ENCODE measurements around the gene IL20RB.

- PRO-cap, 2 experiments = no peak in any of the 2 experiments
Measured at GRCh38 chr3:134487236-134487972, 1.5 kb downstream of the CEP63 start.

DNA sequence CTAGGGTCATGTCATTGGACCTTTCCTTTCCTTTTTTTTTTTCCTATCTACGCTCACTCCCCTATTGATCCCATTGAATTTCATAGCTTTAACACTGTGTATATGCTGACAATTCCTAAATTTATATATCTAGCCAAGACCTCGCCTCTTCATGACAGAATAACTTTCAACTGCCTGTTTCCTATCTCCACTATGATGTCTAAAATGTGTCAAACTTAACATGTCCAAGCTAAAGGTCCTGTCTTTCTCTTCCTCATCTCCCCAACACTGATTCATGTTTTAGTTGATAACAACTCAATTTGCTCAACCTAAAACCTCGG, 49.6 kb downstream of the CEP63 start:
- PRO-cap, 2 experiments = no peak in any of the 2 experiments

DNA sequence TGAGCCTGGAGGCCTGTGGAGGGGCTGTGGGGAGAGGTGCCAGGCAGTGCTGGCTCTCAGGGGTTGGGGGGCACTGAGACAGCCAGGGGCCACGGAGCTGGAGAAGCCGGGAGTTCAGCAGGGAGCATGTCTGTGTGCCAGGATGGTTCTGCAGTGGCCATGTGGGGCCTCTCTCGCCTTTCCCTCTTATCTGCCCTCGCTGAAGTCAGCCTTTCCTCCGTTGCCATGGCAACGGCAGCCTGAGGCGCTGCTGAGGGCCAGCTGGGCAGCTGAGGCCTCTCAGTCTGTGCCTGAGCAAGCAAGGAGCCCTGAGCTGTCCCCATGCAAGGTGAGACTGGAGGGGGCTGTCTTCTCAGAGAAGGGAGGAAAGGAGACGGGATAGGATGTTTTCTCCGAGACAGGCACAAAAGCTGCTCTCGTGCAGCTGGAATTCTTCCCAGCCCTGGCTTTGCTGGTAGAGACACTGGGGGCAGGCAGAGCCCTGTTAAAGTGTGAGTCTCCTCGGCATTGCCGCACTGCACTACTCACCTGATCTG, 48.7 kb downstream of the KY start:
- PRO-cap, 2 experiments = no peak in any of the 2 experiments

GRCh38 chr3:134613266-134613609, 37.6 kb downstream of the KY start:
- PRO-cap, 2 experiments = no peak in any of the 2 experiments

DNA sequence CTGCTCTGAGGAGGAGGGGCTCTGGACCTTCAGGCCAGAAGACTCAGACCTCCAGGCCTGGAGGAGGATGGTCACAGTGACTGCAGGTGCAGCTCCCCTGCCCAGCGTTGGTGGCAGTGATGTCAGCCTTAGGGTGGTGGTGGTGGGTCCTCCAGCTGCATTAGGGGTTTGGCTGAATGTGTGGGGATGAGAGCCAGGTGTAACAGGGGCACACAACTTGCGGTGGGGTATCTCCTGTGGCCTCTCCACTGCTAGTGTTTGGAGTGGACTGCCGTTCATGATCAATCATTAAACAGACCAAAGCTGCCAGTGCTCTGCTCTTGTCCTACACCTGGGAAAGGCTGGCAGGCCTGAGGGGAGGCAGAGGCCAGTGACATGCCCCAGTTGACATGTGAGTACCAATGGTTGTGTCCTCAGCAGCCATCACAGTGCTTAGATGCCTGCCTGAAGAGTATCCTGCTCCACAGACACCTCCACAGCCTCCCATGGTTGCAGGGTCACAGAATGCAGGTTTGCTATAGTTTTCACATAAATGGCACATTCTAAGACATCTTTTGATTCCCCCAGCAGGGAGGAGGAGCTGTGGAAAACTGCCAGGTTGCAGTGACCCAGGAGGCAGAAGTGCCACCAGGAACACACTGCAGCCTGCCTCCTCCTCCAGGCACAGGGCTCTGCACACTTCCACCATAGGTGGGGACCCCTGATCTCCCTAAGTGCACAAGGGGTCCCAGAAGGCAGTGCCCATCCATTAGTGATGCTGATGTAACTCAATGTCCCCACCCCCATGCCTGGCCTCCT, 348.4 kb downstream of the EPHB1 start:
- PRO-cap, 2 experiments = no peak in any of the 2 experiments

DNA sequence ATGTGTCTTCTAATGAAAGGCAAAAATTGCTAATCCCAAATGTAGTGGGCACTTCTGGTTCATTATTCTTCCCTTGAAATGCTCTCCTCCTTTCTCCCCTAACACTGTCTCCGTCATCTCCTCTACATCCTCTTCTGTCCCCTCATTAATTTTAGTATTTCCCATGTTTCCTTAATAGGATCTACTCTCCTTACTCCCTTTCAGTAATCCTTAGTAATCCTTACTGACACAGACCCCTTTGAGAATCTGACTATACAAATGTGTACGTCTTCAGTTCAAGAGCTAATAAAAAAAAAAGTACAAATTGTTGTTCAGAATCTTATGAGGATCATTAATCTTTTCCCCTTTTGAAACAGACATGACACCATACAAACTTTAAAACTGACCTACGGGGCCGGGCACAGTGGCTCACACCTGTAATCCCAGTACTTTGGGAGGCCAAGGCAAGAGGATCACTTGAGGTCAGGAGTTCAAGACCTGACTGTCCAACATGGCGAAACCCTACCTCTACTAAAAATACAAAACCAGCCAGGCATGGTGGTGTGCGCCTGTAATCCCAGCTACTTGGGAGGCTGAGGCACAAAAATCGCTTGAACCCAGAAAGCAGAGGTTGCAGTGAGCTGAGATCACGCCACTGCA, 23.5 kb downstream of the MSL2 start:
- PRO-cap, 2 experiments = no peak in any of the 2 experiments

DNA sequence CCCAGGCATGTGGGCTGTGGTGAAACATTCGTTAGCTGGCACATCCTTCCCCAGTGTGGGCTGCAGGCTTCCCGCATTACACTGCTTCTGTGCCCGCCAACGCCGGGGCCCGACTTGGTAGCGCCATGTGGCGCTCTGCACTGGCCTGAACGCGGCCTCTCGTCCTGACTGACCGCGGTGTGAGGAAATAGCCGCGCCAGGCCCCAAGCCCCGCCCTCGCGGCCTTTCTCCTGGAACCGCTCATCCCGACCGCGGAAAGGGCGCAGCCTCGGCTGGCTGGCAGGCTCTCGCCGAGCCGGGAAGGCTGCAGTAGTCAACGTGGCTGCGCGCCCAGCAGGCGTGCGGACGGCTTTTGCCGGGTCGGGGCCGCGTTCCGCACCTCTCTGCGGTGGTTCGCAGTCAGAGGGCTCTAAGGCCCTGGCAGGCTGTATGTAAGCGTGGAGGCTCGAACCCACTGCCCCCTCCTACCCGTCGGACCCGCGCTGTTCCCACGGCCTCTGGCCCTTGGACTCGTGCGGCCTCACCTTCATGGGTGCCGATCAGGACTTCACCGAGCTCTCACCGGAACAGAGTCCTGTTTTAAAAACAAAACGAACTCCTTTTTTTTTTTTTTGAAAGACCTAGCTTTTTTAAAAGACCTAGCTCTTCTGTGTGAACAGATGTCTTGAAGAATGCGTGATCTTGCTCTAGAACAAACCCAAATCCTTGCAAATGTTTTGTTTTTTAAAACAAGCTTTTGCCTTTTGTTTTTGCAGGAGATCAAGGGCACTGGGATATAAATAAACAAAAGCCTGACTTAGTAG, 751 bp upstream of the MSL2 start:
- PRO-cap, 2 experiments = peak in 2 of 2 experiments; most common plus-strand start position 282 of the sequence (in 2); most common minus-strand start position 181 of the sequence (in 2)

DNA sequence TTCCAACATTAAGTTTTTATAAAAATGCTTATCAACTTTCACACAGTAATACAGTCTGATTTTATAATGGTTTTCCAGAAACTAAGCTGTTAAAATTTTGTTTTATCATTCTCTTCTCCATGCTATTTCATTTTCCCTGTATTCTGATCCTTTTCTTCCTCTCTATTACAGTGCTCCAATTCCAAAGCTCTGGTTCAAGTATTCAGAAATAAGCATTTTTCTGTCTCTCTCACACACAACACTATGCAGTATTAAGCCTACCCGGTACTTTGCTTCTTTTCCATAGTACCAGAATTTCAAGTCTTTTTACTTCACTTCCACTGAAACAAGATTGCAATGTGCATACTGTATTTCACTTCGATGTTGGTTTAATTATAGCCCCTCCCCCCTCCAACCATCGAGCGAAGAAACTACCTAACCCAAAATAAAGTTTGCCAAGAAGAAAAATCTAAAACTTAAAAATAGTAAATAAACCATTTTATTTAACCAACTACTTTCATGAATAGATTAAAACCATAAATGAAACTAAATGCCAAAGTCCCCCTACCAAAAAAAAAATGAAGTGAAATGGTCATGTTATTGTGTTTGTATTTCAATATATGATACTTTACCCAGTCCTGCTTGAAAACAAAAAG, 41.8 kb downstream of the STAG1 start:
- PRO-cap, 2 experiments = no peak in any of the 2 experiments

- PRO-cap, 2 experiments = peak in 2 of 2 experiments; most common plus-strand start chr3:136818460 (in 1)
Measured at GRCh38 chr3:136818060-136818801, 695 bp upstream of the SLC35G2 start.

GRCh38 chr3:136819669-136820685, 1.1 kb downstream of the SLC35G2 start:
- PRO-cap, 2 experiments = peak in 1 of 2 experiments; most common plus-strand start chr3:136819863 (in 1)

DNA sequence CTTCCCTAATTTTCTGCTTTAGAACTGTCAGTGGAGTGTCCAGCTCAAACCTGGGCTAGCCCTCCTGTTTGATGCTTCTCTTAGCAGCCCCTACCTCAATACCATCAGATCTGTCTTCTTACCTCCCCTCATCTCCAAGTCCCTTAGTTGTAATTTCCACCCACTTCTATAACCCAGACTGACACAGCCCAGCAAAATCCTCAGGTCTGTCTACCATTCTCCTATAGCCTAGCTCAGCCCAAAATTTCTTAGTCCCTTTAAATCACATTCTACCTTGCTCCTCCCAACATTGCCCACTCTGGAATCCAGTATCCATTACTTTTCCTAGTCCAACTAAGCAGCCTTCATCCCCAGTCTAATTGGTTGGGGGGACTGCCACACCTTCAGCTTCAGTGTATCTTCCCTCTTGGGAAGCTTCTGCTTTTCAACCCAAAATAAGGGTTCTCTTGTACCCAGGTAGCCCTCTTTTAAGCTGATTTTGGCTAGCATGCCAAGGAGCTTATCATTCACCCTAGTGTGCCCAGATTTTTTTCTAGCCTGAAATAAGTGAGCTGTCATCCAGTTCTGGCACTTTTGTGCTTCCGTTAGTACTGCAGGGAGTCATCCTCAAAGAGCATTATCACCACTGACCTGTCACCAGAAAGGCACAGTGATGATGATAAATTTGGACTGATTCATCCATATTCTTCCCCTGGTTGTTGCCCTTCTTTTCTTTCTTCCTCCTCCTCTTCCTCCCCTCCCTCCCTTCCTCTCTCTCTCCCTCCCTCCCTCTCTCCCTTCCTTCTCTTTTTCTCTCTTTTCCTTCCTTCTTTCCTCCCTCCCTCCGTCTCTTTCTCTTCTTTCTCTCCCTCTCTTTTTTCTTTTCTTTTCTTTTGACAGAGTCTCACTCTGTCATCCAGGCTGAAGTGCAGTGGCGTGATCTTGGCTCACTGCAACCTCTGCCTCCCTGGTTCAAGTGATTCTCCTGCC, 21.1 kb downstream of the SLC35G2 start:
- PRO-cap, 2 experiments = no peak in any of the 2 experiments

- PRO-cap, 2 experiments = no peak in any of the 2 experiments
Measured at GRCh38 chr3:136957513-136958388, at the start of gene IL20RB. Gene IL20RB, plus strand, starts transcription at chr3:136957983.

- PRO-cap, 2 experiments = no peak in any of the 2 experiments
Measured at GRCh38 chr3:138019142-138019811, 9.3 kb downstream of the CLDN18 start.

DNA sequence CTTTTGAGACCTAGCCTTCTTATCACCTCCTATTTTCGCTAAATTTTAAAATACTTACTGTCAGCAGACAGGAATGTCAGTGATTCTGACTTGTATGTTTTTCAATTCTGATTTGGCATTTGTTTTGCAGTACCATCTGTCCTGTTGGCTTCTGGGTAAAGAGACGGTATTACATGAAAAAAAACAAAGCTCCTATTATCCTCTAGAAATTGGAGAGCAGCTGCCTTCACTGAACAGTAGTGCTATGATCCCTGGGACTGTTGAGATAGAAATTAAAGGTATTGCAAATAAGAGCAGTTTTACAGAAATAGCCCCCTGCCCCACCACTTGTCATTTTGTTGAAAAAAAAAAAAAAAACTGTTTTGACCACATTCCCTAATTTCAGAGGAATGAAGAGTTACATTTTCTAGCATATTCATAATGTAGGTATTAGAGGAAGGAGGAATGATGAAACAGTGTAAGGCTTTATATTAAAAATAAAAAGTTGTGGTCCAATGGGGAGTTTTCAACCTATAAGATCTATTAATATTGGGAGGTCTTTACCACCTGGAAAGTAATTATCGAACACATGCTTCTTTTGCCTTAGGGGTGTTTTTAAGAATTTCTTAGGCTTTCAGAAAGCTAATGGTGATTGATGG, 8.5 kb downstream of the ARMC8 start:
- PRO-cap, 2 experiments = no peak in any of the 2 experiments

DNA sequence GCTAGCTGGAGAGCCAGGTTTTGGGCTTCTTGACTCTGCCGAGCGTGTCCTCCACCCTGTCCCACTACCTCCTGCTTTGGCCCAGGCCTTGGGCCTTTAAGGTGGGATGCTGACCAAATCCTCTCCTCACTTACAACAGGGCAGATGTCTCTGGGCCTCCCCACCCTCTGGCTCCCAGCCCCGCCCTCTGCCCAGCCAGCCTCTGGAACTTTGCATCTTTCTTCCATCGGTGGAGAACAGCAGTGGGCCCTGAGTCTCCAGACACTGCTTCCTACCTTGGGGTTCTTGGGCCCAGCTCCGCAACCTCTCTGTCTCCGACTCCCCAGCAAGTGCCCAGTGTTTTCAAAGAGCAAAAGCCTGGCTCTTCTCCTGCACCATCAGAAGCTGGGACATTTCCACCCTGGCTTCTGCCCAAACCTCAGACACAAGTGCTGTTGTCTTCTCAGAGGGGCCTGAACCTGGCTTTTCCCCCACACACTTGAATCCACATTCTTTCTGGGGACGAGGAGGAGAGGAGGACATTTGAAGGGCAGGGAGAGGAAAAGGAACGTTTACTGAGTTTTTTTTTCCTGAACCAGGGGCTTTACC, 33.1 kb downstream of the MRAS start:
- PRO-cap, 2 experiments = no peak in any of the 2 experiments

DNA sequence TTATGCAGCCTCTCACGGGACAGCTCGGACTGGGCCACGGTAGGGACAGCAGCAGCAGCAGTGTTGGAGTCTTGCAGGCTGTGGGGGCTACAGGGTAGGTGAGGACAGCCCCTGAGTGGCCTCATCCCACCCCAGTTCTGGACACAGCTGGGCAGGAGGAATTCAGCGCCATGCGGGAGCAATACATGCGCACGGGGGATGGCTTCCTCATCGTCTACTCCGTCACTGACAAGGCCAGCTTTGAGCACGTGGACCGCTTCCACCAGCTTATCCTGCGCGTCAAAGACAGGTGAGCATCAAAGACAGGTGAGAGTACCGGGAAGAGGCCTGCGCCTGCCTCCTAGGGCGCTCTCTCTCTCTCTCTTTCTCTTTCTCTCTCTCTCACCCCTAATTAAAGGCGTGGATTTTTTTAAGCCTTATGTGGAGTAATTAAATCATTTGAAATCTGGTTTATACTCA, 37.2 kb upstream of the ESYT3 start:
- PRO-cap, 2 experiments = no peak in any of the 2 experiments

DNA sequence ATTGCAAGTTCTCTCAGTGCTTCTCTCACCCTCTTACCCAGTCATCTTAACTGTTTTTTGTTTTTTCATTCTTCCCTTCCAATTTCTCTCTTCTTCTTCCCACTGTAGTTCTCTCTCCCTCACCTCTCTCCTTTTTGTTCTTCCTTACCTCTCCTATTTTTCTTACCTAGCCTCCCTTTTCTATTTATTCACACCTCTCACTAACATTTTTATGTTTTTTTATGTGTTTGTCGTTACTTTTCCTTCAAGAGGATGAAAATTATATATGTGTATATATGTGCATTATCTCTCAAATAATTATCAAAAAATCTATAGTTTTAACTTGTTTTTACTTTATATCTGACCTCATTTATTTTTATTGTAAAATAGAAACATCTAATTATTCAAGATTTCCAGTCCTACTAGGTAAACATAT, 58.3 kb downstream of the CEP70 start:
- PRO-cap, 2 experiments = no peak in any of the 2 experiments

GRCh38 chr3:138651329-138652106, 42.9 kb downstream of the FAIM start:
- PRO-cap, 2 experiments = no peak in any of the 2 experiments

DNA sequence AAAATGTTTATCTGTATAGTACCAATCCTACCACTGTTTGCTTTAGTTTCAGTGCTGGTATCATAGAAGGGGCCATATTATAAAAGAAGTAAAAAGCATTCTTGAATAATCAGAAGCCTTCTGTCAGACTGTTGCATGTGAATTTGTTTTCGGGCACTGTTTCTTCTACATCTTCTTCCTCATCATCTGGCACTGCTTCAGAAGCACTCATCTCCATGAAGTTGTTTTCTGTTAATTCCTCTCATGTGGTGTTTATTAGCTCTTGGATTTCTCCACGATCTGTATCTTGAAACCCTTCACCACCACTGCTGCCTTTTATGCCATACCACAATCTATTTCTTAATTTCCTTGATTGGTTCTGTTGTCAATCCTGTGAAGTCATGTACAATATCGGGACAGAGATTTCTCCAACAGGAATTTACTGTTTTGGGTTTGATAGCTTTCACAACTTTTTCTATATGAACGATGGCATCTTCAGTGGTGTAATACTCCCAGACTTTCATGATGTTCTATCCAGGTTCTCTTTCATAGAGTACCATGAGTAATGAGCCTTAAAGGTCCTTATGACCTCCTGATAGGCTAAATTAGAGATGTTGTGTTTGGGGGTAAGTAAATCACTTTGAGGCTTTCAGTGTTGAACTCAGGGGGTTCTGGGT, 90.0 kb downstream of the PIK3CB start:
- PRO-cap, 2 experiments = no peak in any of the 2 experiments

GRCh38 chr3:138862247-138862959, 27.7 kb upstream of the PIK3CB start:
- PRO-cap, 2 experiments = no peak in any of the 2 experiments

Data from Metastatic Liver Carcinoma in the Lung (tissue), 2 donors.